Subcutaneous preadipocyte (primary cell): ENCODE measurements around a stretch of chr10.

- CAGE, long polyA plus RNA, result no peak
These were observed 165.4 kb downstream of the CELF2 start for GRCh38 chr10:11182962-11183526.

GRCh38 chr10:11245075-11245361, 227.3 kb downstream of the CELF2 start:
- CAGE, long polyA plus RNA, result no peak

DNA sequence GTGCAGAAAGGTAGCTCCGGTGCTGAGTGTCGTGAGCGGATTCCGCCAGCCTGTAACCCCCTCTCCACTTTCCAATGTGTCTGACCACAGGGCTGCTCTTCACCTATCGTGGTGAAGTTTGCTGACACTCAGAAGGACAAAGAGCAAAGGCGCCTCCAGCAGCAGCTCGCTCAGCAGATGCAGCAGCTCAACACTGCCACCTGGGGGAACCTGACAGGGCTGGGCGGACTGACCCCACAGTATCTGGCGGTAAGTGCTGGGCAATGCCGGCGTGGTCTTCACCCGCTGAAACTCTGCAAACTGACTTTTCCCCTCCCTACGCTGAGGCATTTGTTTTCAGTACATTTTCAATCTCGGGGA, 252.9 kb downstream of the CELF2 start:
- CAGE, long polyA plus RNA, result no peak

DNA sequence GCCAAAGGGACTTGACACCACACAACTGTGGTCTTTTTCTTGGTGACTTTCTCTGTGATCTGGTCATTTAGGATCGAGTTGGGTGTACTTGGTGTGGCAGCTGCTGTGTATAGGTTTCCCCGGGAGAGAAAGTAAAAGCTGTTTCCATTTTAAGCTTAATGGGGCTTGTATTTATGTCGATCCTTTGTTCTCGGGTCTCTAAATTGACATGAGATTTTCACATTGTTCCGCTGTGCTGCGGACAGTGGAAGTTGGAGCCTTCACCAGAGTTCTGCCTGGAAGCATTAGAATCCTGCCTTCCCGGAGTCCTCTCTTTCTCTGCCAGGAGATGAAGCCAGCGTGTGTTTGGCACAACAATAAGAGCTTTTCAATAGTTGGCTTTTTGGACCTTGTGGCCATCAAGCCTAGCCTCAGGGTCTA, 284.9 kb downstream of the CELF2 start:
- CAGE, long polyA plus RNA, result no peak

DNA sequence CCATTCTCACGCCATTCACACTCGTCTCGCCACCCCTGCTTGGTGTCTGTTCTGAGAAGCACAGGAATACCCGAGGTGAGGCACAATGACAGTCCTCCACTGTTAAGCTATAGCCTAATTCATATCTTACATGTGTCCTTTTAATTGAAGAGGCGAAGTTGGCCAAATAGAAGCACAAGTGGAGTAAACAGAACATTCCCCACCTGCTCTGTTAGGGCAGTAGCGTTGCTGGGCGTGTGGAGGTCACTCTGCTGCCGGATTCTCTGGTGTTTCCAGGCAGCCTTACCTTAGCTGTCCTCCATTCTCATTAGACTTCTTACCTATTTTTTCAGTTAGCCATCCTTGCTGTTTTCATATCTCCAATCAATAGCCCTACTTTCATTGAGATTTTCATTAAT, 291.8 kb downstream of the USP6NL start:
- CAGE, long polyA plus RNA, result no peak

DNA sequence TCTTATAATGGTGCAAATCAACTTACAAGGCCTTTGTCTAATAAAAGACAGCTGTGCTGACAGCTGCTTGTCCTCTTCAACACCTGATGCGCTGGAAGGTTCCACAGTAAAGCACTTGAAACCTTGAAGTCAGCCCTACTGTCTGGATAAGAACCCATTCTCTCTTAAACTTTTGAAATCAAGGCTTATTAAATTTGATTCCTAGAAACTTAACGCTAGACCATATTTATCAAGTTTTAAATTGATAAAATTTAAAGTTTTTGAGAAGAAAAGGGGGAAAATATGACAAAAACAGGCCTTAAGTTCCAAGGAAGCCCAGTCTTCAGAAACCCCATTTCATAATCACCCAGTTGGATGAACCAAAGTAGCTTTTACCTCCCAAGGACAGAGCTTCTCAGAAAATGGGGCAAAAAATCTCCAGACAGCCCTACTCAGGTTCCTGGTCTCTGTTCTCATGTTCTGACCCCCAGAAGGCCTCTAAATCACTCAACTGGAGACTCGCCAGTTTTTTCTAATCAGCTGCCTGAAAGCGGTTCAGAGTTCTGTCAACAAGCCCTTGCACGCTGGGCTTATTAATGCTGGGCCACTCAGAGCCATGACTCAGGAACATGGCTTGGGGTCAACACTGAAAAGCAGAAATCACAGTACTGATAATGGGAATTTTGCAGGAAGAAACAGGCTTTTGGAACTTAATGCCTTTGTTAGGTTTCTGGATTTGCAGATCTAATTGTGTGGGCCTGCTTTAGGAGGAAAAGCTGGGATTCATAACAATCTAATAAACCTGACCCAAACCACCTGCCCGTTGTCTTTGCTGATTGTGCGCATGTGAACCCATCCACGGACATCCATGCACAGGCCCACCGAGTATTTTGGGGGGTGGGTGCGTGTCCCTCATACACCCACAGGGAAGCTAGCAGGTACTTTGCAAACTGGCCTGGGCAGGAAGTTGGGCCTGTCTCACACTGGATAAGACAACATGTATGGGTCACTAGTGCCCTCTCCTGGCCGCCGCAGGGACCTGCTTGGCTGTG, 15.2 kb downstream of the ECHDC3 start:
- CAGE, long polyA plus RNA, result no peak

DNA sequence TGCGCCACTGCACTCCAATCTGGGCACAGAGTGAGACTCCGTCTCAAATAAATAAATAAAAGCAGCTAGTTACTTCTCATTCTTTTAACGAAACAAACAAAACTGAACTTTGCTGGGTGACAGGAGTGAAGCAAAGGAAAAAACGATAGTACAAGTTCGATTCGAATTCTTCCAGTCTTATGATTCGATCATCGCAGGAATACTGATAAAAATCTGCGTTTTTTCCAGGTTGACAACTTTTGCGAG, 654 bp downstream of the NUDT5 start:
- CAGE, long polyA plus RNA, result no peak

- CAGE, long polyA plus RNA, result no peak
These were observed 47.8 kb downstream of the CDC123 start for GRCh38 chr10:12243782-12244279.

DNA sequence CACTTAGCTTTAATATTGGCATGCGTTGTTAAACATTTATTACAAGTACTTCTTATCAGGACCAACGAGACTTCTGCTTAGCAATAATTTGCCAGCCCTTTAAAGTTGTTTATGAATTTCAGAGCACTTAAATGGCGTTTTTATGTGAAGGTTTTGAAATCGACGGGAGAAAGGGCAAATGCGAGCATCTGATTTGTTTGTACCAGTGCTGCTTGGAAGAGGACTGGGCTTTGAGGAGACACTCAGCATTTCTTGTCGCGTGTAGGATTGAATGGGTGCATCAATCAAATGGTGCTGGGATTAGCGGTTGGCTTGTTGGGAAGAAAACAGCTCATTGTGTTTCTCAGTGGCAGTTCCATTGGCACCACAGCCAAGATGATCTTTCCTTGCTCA, 56.4 kb downstream of the CAMK1D start:
- CAGE, long polyA plus RNA, result no peak

GRCh38 chr10:12539212-12540194, 190.2 kb downstream of the CAMK1D start:
- CAGE, long polyA plus RNA, result no peak

GRCh38 chr10:12590950-12591728, 241.8 kb downstream of the CAMK1D start:
- CAGE, long polyA plus RNA, result no peak

DNA sequence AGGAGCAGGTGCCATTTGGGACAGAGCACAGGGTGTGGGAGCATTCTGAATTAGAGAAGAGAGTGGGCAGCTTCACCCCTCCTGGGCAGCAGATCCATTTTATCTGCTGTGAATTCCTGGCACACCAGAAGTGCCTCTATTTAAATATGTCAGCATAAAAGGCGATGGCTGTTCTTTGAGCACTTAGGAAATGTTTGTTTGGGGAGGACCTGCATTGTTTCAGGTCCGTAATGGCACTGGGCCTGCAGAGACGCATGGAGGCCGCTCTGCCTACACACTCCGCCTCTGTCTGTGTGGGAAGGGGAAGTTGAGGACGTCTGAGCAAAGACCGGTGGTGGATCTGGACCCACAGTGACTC, 253.1 kb downstream of the CAMK1D start:
- CAGE, long polyA plus RNA, result no peak

- CAGE, long polyA plus RNA, result no peak
These were observed 279.6 kb downstream of the CAMK1D start for GRCh38 chr10:12628921-12629281.

DNA sequence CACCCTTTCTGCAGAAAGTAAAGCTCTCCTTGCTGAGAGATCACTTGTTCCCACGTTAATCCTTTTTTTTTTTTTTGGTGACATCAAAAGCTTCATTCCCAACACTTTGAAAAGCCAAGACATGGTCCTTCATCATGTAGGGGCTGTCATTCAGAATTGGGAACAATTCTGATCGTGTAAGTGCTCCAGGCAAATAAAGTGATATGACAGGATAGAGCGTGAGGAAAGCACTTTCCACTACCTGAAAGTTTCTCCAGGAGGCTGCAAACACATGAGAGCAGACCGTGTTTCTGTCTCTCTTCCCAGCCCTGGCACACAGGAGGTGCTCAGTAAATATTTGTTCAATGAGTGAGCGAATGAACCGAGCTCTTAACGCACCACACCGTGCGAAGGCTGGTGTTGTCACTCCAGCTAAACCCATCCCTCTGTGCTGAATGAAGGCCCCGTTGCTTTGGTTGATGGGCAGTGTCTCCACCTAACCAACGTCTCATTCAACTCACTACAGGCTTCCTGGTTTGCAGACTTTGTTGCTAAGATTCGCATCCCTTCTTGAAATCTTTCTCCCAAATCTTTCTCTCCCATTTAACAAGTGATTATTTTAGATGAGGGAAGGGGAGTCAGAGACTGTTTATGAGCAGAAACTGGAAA, 282.4 kb downstream of the CAMK1D start:
- CAGE, long polyA plus RNA, result no peak

- CAGE, long polyA plus RNA, result no peak
These were observed 295.1 kb downstream of the CCDC3 start for GRCh38 chr10:12706311-12706995.

- CAGE, long polyA plus RNA, result no peak
These were observed 270.6 kb downstream of the CCDC3 start for GRCh38 chr10:12730681-12731605.

- CAGE, long polyA plus RNA, result no peak
These were observed 156.5 kb downstream of the CCDC3 start for GRCh38 chr10:12844902-12845429.

DNA sequence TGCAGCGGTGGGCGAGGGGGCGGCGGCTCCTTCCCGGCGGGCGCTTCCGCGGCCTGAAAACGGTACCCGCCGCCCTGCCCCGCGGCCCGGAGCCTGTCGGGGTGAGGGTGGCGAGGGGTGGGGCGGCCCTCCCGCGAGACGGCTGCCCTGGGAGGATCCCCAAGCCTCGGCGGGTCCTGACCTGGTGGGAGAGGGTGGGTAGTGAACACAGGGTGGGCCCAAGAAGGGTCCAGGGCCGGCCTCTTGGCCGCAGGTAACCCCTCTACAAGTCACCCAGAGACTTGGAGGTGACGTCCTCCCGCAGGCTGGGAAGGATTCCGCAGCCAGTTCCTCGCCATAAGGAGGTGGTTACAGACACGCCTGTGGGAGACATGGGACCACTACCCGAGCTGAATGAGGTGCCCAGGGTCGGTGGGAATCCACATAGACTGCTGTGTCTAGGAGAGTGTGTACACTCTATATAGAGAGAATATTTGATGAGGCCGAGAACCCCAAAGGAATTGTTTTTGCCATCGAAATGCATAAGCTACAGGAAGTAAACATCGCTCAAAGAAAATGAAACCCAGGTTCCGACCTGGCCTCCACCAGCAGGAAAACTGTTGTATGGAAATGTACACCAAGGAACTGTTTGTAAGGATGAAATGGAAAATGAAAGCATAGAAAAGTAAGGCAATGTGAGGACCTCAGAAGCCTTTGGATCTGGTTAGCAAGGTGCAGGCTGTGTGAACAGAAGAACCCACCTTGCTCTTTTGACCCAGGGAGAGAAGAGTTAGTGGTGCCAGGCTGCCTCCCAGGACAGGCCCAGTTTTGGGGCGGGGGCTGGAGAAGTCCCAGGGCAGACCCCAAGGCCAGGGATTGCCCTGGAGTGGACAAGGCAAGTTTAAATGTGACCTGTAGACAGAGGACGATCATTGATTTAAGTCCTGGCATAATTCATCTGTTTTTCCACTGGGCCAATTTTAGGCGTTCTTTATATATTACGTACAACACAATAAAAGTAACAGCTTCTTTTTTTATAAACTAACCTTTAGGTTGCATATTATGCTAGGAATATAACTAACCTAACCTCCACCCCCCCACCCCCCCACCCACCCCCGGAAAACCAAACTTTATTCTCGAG, 719 bp downstream of the OPTN start:
- CAGE, long polyA plus RNA, result no peak

DNA sequence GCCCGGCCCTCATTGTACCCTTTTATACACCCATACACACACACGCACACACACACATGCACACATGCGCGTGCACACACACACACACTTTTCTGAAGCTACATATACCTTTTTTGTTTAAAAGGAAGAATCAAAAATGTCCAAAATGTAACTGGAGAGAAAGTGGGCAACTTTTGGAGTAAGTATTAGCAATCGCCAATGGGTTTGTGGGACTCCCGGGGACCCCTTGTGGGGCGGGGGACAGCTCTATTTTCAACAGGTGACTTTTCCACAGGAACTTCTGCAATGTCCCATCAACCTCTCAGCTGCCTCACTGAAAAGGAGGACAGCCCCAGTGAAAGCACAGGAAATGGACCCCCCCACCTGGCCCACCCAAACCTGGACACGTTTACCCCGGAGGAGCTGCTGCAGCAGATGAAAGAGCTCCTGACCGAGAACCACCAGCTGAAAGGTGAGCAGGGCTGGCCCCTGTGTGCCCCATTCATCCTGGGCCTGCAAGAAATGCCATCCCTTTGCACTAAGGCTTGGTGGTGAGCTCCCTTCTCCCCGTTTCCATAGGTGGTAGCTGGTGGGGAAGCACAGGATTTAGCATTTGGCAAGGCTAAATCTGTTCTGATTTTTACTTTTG, 9.0 kb downstream of the OPTN start:
- CAGE, long polyA plus RNA, result no peak

- CAGE, long polyA plus RNA, result no peak
These were observed 55.5 kb downstream of the BEND7 start for GRCh38 chr10:13473275-13473703.